M059J (cell line): ENCODE results near the gene GOLT1B.

- RAMPAGE, long total RNA: no peak
Measured at GRCh38 chr12:16555526-16556181, 50.3 kb downstream of the LMO3 start.

- RAMPAGE, long total RNA: no peak
Measured at GRCh38 chr12:16602327-16602837, 3.6 kb downstream of the LMO3 start.

GRCh38 chr12:17409772-17410040 is 680.3 kb downstream of the RERGL start:
- RAMPAGE, long total RNA: no peak

GRCh38 chr12:19150193-19151332 is 21.0 kb downstream of the PLEKHA5 start:
- RAMPAGE, long total RNA: no peak

DNA sequence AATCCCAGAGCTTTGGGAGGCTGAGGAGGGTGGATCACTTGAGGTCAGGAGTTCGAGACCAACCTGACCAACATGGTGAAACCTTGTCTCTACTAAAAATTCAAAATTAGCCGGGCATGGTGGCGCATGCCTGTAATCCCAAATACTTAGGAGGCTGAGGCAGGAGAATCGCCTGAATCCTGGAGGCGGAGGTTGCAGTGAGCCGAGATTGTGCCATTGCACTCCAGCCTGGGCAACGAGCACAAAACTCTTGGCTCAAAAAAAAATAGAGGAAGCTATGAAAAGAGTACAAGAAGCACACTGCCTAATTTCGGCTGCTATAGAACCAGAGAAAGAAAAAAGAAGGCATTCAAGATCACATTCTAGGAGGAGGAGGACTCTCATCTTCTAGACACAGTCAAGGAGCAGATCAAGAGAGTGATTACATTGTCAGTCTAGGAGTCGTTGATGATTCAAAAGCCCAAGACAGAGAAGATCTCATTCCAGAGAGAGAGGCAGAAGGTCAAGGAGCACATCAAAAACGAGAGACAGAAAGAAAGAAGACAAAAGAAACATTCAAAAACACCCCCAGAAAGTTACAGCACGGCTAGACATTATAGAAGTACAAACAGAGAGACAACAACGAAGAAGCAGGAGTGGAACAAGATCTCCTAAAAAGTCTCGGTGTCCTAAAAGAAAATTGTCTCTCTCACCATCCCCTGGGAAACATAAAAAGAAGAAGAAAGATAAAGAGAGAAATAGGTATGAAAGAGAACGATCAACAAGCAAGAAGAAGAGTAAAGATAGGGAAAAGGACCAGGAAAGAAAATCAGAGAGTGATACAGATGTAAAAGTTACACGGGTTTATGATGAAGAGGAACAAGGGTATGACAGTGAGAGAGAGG is 131.8 kb upstream of the AEBP2 start:
- RAMPAGE, long total RNA: no peak

GRCh38 chr12:19346844-19347486 is 92.3 kb upstream of the AEBP2 start:
- RAMPAGE, long total RNA: no peak

- RAMPAGE, long total RNA: no peak
Measured at GRCh38 chr12:19587027-19587503, 147.8 kb downstream of the AEBP2 start.

DNA sequence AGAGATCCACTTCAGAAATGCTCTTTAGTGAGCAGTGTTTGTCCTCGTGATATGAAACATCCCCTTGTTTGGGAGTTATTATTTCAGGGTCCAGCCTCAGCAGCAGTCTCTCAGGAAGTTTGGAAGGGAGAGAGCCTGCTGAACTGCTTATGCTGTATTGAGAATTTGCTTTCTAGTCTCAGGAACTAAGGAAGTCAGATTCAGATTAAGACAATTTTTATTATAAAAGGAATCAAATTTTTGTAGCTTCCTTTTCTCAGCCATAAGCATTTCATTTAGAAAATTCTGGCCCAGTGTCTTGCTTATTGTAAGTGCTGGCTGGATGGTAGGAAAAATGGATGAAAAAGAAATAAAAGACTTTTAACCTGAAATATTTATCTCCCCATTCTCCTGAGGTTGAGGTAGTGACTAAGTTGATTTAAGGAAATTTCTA is 11.0 kb downstream of the PDE3A start:
- RAMPAGE, long total RNA: no peak

DNA sequence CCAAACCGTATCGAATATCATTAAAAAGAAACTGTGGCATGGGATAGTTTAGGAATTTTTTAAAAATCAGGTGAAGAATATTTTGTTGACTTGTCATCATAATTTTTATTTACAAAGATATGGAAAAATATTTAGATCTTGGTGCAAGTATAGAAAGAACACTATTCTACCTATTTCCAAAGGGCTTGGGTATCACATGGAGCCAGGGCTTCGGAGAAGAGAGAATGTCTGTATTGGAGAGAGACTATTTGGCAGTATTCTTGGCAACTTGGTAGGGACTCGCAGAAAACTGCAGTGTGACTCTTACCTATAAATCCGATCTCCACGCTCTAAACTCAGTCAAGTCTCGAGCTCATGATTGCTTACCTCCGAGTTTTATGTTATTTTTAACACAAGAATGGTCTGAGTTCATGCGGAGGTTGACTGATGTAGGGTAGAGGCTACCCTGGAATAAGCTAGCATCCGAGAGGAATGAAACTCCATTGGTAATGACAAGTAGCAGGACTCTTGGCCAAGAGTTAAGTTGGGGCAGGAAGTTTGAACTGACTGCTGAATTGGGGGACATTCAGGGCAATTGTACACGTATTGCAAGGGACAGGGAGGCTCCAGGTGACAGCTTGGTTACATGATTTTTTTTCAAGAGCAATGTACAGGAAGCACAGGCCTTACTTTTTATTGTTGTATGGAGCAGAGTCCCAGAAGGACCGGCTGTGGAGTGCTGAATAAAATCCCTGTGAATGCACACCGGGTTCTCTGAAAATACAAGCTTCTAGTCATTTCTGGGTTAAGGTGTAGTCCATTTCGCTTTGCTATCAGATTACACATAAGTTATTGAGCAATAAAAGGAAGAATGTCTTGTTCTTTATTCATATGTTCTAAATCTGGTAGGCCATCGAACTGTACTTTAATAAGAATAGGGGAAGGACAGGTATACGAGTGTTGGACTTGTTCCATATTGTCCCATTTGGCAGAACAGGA is 52.0 kb downstream of the PDE3A start:
- RAMPAGE, long total RNA: no peak

DNA sequence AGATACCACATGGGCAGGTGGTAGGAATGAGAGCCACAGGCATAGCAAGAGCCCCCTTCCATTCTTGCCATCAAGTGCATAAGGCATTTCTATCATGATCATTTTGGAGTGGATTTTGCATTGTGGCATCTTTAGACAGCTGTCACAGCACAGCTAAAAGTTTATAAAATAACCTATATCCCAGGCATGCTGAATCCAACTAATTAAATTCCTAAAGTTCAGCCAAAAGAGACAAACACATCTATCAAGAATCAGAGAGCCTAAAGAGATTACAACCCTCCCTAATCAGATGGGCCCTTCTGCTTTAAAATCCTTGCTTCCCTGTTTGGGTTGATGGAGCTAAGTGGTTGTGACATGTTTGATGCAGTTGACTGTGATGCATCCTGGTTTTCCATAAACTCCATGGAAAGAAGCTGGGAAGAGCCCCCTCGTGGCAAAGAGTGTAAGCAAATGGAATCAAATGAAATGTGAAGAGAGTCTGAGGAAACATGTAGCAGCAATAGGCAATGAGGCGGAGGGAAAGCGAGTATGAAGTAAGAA is 70.6 kb upstream of the SLCO1C1 start:
- RAMPAGE, long total RNA: no peak

- RAMPAGE, long total RNA: no peak
Measured at GRCh38 chr12:21214203-21215175, 83.5 kb downstream of the SLCO1B1 start.

DNA sequence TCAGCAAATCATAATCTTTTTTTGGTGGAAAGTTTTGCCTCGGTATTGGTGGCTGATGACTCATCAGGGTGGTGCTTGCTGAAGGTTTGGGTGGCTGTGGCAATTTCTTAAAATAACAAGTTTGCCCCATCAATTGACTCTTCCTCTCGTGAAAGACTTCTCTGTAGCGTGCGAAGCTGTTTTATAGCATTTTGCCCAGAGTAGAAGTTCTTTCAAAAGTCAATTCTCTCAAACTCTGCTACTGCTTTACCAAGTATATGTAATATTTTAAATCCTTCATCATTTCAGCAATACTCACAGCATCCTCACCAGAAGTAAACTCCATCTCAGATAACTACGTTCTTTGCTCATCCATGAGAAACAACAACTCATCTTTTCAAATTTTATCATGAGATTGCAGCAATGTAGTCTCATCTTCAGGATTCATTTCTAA is 19.1 kb downstream of the PYROXD1 start:
- RAMPAGE, long total RNA: no peak

GRCh38 chr12:21501731-21502437 is at the start of gene GOLT1B:
Gene GOLT1B (plus strand): TSS chr12:21501789.
- RAMPAGE, long total RNA: start-site peak on the plus strand at chr12:21501792-21501865, 127 and 37 reads in 2 replicates

DNA sequence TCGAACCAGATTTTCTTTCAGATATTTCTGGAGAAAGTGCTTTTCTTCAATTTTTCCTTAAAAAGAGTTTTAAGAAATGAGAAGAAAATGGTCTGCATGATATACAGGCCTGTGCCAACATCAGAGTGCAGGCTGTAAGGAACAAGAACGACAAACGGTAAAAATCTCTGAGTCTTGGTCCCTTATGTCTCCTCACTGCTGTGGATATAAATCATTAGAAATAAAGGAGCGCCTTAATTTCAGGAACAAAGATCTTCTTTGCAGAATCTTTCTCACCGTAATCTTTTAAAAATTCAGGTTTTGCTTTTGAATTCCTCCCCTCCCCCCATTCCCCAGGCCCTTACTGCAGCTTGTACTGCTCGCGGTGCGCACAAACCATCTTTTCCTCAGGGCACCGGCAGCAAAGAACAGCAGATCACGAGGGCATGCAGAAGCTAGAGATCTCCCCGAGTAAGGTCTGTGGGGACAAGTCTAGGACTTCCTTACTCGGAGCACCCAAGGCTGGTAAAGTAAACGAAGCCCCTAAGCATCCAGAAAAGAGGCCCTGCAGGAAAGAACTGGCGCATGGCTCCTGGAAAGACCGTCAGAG is 904 bp downstream of the LDHB start:
- RAMPAGE, long total RNA: no peak

GRCh38 chr12:21939149-21939769 is 2.0 kb downstream of the ABCC9 start:
- RAMPAGE, long total RNA: no peak

DNA sequence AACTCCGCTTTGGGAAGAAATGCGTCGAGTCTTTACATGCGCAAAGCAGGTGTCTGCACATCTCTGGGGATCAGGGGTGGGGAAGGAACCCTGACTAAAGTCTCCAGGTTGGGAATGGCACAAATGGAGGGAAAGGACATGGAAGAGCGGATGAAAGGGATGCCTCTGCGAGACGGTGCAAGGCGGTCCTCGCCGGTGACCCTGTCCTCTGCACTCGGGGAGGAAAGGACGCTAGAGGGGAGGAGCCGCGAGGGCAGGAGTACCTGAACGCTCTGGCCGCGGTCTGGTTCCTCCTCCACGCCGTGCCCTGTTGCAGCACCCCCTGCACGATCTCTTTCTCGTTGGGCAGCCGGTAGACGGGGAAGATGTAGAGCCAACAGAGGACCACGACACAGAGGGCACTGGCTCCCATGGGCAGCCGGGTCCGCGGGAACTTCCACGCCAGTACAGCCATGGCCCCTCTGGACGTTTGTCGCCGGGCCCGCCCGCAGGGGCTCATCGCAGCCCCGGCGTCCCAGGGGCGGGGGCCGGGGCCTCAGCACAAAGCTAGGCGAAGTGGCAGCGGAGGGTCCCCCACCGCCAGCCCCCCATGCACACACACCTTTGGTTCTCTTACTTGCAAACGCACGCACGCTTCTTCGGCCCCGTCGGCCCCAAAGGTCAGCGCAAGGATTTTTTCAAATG is 631 bp downstream of the ST8SIA1 start:
- RAMPAGE, long total RNA: no peak

DNA sequence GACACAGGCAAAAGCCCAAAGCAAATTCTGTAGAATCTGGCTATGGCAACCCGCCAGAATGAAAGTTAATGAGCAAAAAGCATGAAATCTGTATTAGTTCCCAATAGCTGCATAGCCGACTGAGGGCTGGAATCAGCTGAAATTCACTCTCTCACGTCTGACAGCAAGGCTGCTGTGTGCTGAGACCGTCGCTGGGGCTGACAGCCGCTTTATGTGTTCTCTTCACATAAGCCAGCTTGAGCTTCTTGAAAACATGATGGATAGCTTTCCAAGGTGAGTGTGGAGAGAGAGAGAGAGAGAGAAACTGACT is 74.6 kb upstream of the ST8SIA1 start:
- RAMPAGE, long total RNA: no peak

DNA sequence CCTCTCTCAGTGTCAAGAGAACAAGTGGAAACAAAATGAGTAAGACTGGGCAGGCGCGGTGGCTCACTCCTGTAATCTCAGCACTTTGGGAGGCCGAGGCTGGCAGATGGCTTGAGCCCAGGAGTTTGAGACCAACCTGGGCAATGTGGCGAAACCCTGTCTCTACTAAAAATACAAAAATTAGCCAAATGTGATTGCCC is 89.6 kb upstream of the ST8SIA1 start:
- RAMPAGE, long total RNA: no peak

GRCh38 chr12:22541404-22542357 is 2.7 kb downstream of the C2CD5 start:
- RAMPAGE, long total RNA: no peak

DNA sequence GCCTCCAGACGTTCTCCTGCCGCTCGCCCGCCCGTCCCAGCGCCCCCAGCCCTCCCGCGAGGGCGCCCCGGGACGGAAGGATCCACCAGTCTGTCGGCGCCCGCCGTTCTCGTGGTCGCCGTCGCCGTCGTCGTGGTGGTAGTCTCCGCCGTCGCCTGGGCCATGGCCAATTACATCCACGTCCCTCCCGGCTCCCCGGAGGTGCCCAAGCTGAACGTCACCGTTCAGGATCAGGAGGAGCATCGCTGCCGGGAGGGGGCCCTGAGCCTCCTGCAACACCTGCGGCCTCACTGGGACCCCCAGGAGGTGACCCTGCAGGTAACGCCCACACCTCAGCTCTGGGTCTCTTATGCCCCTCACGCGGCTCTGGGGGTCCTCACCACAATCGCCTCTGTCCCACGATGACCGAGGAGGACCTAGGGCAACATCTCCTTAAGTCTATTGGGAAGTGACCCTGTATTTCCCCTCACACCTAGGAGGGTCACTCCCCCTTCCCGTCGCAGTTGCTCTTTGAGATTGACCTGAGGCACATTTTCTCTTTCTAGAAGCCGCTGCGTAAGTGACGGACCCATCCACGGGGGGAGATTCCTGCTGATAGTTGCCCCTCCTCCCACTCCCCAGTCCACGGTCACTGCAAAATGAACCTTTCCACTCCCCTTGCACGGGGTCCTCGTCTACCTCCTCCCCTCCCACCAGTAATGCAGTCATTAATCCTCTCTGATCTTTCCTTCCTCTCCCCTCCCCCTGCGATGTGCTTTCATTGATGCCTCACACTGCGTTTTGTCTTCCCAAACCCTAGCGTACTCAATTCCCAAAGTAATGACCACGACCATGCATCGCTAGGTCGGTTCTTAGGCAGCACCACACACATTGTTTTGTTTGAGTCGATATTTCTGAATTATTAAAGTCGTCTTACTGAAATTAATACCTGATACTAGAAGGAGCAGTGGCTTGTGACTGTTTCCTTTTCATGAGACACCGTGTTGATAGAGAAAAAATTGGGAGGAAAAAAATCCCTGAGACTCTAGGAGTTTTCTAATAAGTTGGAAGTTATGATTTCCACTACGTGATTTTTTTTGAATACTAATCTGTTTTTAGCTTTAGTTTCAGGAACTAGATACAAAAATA is 662 bp downstream of the ETNK1 start:
- RAMPAGE, long total RNA: no peak